Umbilical cord (tissue), 2 donors: Measurements from ENCODE around the gene TRMT61B.

DNA sequence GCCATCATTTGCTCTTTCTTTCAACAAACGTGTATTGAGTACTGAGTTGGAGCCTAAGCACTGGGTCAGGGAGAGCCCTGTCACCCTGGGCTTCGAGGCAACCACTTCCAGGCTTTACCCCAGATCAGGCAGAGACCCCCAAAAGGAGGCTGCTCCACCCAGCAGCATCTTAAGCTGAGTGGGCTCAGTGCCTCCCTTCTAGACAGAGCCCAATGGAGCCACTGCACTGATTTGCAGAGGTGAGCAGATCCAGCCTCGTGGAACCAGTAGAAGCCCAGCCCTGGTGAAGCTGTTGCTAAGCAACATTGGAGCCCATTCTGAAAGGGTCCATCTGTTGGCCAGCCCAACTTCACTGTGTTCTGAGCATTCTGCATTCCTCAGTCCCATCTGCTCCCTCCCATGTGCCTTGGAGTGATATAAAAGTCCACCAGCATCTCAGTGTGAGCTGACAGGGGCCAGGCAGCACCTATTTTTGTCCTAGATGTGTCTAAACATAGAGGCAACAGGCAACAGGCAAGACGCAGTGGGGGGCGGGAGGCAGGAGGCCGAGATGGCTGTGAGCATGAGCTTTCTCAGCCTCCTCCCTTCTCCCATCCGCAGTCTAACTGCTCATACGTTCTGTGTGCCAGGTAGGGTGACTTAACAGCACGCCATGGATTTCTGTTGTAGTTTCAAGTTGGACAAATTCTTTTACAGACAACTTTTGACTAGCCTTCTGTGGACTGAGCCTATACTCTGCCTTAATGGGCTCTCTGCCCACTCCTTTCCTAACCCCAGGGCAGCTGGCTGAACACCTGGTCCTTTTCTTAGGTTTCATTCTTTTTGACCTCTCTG is 112.3 kb downstream of the PLB1 start:
- RAMPAGE, long total RNA, result no peak

DNA sequence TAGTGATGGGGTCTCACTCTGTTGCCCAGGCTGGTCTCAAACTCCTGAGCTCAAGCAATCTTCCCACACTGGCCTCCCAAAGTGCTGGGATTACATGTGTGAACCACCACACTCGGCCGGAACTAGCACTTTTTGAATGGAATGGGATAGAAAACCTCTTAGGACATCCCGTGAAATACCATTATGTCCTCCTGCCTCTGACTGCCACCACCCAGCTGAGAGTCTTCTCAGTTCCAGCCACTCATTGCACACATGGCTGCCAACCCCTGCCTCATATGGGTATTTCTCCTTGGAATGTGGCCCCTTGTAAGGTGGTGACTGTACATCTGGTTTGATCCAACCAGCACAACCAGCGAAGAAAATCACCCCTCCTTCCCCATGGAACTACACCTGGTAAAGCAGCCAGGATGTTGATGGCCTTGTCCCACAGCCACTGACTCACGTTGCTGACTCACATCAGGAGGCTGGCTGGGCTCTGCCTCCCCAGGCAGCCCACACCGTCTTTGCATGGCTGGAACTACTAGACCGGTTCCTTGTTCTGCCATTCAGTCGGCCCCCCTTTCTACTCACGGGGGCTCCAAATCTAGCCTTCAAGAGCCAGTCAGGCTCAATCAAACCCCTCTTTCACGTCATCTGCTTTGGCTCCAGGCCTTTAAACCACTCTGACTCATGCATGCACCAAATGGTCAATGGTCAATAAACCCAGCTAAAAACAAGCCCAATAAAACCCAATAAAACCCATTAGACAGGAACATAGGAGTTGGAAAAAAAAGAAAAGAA is 114.7 kb downstream of the PLB1 start:
- RAMPAGE, long total RNA, result no peak

GRCh38 chr2:28627658-28628379 is 123.8 kb upstream of the PPP1CB start:
- RAMPAGE, long total RNA, result no peak

DNA sequence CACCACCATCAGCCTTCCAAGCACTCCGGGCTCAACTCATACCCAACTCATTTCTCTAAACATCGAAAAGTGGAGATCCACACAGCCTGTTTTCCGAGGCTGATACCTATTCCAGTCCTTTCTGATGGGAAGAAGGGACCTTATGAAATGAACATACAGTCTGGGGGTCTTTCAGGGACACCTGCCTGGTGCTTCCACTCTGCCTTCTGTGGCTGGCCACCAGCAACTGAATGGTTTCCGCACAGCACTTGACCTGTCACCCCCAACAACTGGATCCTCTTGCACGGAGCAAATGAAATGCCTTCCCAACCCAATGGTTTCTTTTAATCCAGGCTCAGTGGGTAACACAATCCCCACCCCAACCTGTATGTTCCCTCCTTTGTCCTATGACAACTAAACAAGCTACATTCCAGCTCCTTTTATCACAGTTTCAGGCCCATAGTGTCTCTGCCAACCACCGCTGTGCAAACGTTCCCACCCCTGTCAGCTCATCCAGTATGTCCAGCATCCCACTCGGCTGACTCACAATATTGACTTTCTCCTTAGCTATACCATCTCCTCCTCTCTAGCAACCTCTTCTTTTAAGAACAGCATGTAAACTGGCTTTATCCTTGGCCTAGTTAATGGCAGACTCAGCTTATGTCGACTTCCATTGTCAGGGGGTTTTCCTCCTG is 118.0 kb upstream of the PPP1CB start:
- RAMPAGE, long total RNA, result no peak

DNA sequence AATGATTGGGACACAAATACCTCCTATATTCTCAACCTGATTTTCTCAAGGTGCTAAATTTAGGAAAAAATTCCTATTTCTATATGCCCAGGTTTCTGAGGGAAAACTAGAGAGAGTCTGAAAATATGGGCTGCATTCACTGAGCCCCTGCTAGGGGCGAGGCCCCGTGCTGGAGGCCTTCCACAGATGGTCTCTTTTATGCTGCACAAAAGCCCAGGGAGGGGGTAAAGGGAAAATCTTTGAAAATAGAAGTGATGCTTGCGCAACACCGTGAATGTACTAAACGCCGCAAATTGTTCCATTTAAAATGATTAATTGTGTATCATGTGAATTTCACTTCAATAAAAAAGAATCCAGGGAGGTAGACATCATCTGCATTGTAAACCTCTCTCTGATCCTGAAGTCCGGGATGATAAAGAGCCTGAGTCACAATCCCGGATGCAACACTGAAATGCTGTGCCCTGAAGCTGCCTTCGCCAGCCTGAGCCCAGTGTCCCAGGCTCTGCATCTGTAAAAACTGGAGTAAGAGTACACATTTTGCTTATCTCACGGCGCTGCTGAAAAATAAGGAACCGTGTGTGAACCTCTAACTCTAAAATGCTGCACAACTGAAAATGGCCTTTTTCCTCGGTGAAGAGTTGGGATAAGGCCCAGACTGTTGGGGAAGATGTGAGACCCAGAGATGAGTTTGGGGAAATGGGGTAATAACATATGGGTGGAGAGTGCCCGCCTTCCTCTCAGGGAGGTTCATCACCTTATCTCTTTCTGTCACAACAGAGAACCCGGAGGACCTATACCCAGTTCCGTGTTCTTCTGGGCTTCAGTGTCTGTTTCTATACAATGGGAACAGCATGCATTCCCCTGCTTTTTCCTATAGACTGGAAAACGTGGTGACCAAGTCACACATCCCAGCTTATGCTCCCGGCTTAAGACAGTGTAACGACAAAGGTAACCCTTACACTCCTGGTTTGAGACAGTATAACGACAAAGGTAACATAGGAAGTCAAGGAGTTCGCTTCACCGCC is 107.5 kb upstream of the PPP1CB start:
- RAMPAGE, long total RNA, result no peak

- RAMPAGE, long total RNA, result no peak
Measured at GRCh38 chr2:28658305-28659060, 93.1 kb upstream of the PPP1CB start.

GRCh38 chr2:28735478-28736562 is 15.8 kb upstream of the PPP1CB start:
- RAMPAGE, long total RNA, result no peak

GRCh38 chr2:28781638-28782073 is 29.0 kb upstream of the SPDYA start:
- RAMPAGE, long total RNA, result no peak

GRCh38 chr2:28869448-28870149 is 510 bp downstream of the TRMT61B start:
- RAMPAGE, long total RNA, result no peak

- RAMPAGE, long total RNA, result no peak
Measured at GRCh38 chr2:28870150-28871061, at the start of gene TRMT61B. Gene TRMT61B (minus strand): TSS chr2:28870309.

DNA sequence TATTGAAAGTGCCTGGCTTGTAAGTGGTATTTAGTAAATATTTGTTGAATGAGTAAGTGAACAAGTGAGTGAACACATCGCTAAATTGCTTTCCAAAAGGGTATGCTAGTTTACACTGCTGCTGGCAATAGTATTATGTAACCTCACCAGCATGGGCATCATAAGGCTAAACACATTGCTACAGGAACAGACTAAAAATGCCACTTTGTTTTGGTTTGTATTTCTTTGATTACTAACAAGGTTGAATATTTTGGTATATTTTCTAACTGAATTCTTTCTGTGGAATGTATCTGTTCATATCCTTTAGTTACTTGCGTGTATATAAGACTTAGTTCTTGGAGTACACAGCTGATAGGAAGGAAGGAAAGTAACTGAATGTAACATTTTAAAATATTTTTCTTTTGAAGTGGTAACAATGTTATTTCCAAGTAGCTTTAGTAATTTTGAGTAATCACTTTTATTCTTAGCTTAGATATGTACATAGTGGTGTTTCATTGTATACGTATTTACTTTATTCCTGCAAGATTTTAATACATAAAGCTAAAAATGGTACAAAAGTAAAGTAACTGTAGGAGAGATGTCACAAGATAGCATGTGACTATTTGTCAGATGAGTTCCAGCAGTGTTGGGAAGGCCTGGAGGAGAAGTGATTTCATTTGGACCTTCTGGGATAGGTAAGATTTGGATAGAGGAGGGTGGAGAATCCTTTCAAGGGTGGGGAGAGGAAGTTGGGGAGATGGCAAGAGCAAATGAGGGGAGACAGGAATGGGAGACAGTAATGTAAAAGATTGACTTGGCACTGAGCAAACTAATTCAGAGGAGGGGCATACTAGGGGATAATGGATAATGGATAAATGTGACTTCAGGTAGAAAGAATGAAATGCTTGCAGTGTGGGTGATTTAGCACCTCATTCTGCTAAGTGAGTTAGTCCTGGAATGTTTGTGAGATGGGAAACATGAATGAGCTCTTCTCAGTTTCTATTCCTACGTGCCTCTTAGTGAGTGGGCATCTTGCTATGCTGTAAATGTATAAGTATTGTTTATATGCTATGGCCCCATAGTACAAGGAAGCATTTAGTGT is 10.3 kb downstream of the WDR43 start:
- RAMPAGE, long total RNA, result no peak

DNA sequence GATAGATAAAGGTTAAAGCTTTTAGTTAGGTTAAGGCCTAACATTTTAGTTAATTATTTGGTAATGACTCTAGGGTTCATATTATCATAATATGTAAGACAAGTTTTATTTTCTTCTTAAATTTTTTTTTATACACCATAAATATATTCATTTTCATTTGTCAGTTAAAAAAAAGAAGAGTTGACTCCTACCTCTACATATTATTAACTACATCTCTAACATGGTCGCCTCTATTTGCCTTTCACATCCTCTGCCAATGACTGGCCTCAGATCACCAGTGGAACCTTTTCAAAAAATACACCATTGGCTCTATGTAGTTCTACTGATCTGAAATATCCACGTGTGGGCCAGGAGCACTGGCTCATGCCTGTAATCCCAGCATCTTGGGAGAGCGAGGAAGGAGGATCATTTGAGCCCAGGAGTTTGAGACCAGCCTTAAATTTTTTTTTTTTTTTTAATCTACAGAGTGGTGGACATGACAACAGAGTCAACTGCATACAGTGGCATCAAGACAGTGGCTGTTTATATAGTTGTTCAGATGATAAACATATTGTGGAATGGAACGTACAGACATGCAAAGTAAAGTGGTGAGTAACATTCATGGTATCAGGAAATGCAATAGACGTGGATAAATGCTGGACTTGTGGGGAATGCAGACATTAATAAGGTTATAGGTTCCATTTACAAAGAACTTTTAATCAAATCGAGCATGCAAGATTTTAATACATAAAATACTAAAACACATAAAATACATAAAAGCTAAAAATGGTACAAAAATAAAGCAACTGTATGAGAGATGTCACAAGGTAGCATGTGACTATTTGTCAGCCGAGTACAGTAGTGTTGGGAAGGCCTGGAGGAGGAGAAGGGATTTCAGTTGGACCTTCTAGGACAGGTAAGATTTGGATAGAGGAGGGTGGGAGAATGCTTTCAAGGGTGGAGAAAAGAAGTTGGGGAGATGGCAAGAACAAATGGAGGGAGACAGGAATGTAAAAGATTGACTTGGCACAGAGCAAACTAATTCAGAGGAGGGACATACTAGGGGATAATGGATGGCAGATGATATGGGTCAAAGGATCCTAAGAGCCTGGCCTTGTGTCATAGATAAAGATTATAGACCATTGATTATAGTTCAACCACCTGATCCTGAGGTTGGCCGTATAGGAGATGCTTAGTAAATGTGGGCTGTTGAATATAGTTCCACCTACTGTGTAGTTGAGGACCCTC is 11.9 kb downstream of the WDR43 start:
- RAMPAGE, long total RNA, result no peak

GRCh38 chr2:28908670-28908961 is 14.1 kb downstream of the WDR43 start:
- RAMPAGE, long total RNA, result no peak

GRCh38 chr2:29115726-29116880 is 888 bp downstream of the CLIP4 start:
- RAMPAGE, long total RNA, result no peak

DNA sequence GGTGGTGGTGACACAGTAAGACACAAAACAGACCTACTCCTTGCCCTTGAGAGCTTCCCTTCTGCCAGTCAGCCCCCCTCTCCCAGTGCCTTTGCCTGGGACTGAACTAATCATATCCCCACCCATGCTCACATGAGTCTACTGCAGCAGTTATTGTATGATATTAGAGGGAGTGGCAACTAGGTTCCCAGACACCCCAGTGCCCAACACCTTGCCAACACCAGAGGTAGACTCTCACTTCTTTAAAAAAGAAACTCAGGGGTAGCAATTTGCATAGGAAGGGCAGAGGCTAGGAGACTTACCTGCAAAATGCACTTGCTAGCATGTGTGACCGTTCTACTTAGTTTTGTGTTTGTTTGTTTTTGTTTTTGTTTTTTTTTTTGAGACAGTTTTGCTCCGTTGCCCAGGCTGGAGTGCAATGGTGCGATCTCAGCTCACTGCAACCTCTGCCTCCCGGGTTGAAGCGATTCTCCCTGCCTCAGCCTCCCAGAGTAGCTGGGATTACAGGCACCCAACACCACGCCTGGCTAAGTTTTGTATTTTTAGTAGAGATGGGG is 7.0 kb upstream of the LBH start:
- RAMPAGE, long total RNA, result no peak

- RAMPAGE, long total RNA, result no peak
Measured at GRCh38 chr2:30422016-30422857, 24.8 kb upstream of the LCLAT1 start.

GRCh38 chr2:30777963-30778438 is 29.2 kb downstream of the CAPN13 start:
- RAMPAGE, long total RNA, result no peak

GRCh38 chr2:30808793-30809454 is 1.7 kb upstream of the CAPN13 start:
- RAMPAGE, long total RNA, result no peak

DNA sequence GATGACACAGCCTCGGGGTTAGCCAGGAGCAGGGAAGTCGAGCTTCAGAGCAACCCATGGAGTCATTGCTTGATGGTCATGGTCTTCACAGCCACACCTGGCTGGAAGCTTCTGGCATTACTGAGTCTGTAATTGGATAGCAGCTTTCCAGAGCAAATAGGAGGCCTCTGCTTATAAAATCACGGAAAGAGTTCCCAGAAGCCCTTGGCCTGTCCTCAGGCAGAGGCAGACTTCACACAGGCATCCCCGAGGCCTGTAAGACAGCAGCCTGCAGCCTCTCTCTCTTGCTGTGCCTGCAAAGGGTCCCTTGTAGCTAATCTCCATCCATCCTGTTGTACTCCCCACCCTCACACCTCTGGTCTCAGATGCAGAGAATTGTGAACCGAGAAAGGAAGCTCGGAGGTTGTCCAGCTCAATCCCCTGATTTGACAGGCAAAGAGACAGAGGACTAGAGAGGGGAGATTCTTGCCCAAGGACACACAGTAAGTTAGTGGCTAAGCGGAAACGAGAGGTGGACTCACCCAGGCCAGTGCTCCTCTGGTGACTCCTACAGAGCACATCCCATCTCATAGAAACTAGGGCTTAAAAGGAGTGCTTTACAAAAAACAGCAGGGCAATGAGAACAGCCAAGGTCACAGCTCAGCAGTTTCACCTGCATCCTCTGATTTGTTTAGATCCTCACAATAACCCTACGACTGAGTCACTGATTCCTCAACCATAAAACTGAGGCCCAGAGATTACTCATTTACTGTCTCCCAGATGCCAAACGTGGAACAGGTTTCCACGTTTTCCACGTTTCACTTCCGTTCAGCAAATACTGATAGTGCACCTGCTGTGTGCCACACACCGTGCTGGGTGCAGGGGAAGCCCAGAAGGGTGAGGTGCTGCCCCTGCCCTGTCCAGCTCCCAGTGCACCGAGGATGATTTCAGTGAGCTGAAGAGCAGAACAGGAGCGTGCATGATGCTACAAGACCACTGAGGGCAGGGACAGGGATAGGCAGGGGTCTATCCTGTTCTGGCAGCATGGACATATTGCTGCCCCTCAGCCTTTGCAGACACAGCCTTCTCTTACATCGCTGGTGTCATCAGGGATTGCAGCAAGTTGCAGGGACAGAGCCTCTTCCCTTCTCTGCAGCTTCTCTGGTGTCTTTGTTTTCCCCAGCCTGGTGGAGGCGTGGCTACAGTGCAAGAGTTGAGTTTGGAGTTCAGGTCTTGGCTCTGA is 22.1 kb downstream of the EHD3 start:
- RAMPAGE, long total RNA, result no peak

GRCh38 chr2:31266059-31266973 is 32.4 kb downstream of the EHD3 start:
- RAMPAGE, long total RNA, result no peak